RPMI7951 (cell line): ENCODE measurements around a stretch of chr11.

DNA sequence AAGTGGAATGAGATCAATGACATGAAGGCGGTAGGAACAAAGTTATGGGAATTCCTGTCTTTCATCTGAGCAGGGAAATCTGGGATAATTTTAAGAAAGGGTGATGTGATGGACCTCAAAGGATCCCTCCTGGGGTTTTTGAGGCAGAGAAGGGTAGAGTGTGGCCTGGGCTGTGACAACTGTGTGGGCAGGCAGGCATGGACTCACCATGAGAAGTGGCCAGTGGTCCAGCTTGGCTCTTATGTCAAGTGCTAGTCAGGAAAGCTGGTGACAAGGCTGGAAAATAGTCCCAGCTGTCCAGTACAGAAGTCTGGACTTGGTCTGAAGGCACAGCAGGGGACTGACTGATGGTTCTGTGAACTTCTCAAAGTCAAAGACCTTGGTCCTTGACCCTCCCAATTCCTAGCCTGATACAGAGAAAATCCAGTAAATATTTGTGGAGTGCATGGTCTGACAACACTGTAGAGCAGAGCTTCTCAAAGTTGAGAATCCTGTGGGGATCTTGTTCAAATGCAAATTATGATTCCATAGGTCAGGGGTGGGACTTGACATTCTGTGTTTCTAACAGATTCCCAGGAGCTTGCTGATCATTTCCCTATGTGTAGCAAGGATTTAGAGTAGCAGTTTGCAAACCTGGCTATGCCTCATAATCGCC, 1.7 kb downstream of the PPFIBP2 start:
- RAMPAGE, long total RNA = no peak

DNA sequence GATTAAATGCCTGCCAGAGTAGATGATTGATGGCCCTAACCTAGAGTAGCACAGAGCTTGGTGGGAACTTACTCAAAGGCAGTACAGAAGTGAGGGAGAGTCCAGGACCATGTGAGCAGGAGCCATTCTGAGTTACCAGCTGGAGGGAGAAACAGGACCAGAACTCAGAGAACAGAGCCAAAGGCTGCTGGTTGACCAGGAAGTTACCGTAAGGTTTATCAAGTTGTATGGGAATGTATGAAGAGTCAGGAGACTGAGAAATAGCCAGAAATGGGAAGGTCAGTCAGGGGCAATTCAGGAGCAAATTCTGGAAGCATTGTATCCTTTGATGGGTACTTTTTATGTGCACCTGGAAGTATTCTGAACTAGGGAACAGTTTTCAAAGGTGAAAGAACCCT, 68.6 kb downstream of the CYB5R2 start:
- RAMPAGE, long total RNA = no peak

DNA sequence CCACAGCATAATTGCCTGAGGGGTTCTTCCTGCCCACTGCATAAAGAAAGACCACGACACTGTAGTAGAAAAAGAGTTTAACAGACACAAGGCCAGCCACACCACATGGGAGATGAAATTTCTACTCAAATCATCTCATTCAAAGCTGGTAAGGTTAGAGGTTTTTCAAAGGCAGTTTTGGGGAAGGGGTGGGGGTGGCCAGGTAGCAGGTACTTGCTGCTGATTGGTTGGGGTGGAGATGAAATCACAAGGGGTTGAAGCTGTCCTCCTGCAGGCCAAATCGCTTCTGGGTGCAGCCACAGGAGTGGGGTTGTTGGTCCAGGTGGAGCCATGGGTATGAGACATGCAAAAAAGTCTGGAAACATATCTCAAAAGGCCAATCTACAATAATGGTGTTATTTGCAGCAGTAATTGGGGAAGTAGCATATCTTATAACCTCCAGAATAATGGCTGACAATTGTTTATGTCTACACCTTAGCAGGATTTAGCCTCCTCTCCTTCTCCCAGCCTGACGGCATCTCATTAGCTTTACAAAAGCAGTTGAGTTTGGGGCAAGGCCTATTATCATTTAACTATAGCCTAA, 4.8 kb upstream of the NLRP10 start:
- RAMPAGE, long total RNA = no peak

GRCh38 chr11:8035037-8035940, 45.7 kb upstream of the TUB start:
- RAMPAGE, long total RNA = no peak

- RAMPAGE, long total RNA = no peak
Observed at GRCh38 chr11:8268381-8269059, 4.8 kb upstream of the LMO1 start.

DNA sequence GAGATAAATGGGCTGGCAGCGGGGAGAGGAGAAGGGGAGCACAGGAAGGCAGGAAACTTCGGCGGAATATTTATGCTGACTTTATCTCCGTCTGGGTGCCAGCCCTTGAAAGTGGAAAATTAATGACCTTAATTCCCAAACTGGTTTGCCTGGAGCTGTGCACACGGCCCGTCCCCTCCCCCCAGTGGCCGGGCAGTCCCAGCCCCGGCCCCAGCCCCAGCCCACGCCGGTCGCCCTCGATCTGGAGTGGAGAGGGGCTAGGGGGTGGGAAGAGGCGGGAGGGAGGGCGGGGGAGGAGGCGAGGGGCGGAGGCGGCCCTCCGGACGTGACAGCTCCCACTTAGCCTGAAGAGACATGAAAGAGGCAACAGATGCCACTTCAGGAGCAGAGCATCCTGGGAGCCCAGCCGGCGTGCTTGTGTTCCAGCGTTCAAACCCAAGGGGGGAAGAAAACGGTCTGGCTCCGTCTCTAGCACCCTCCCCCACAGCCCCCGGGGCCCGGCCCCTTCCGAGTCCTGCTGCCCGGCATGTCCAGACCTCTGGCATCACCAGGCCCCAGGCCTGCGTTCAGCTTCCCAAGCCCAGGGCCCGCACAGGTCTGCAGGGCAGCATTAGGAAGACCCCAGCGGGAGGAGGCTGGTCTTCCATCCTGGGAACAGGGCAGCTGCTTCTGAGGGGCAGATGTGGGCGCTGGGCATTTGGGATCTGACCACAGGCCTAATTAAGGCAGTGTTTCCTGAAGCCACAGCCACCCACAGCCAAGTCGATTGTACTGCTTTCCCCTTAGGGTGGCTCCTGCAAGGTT, 20.0 kb upstream of the LMO1 start:
- RAMPAGE, long total RNA = no peak

- RAMPAGE, long total RNA = no peak
Observed at GRCh38 chr11:8485912-8486753, 107.9 kb downstream of the STK33 start.

GRCh38 chr11:8660032-8660794, 22.3 kb downstream of the TRIM66 start:
- RAMPAGE, long total RNA = no peak

- RAMPAGE, long total RNA = no peak
Observed at GRCh38 chr11:8684442-8685019, 1.9 kb downstream of the RPL27A start.

- RAMPAGE, long total RNA = no peak
Observed at GRCh38 chr11:8720228-8720773, 37.7 kb downstream of the RPL27A start.

DNA sequence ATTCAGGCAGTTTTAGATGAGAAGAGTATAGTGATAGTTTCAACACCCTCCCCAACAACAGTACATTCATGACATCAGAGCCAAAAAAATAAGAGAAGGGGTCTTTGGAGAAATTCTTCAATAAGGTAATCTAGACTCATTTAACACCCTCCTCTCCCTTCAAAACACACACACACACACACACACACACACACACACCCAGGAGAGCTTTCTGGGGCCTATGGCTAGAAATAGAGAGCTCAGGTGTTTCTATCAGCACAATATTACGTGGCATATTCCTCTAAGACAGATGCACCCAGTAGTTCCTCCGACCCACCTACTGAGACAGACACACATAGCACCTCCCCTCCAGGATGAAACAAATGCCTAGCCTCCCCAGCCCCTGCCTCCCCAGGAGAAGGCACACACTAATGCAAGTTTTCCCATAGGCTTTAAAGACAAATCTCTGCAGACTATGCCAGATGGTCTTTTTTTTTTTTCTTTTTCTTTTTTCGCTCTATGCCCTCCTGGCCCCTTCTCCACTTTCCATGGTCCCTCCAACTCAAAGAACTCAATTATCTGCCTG, 4.0 kb downstream of the DENND2B start:
- RAMPAGE, long total RNA = no peak

- RAMPAGE, long total RNA = no peak
Observed at GRCh38 chr11:8809248-8810223, 938 bp downstream of the DENND2B start.

DNA sequence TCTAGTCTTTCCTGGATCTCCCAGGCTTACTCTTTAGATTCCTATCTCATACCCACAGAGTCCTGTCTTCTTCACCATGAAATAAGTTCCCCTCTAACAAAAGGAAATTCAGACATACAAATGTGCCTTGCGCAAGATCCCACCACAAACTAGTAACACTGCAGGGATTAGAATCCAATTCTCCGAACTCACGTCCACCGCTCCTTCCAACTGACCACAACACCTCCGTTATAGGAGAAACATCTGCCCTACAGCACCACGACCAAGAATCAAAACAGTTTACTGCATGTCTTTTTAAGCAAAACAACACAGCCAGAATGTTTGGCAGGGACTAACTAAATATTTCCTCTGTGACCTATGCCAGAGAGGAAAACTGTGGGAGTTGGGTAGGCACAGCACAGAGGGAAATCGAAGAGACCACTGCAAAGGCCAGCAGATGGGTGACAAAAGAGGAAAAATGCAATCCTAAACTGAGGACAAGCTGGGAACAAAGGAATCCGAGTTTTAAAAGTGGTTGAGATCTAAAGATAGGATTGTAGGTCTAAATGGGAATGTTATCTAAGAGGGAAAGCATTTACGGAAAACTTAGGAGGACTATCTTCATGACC, 27.8 kb upstream of the DENND2B start:
- RAMPAGE, long total RNA = no peak

DNA sequence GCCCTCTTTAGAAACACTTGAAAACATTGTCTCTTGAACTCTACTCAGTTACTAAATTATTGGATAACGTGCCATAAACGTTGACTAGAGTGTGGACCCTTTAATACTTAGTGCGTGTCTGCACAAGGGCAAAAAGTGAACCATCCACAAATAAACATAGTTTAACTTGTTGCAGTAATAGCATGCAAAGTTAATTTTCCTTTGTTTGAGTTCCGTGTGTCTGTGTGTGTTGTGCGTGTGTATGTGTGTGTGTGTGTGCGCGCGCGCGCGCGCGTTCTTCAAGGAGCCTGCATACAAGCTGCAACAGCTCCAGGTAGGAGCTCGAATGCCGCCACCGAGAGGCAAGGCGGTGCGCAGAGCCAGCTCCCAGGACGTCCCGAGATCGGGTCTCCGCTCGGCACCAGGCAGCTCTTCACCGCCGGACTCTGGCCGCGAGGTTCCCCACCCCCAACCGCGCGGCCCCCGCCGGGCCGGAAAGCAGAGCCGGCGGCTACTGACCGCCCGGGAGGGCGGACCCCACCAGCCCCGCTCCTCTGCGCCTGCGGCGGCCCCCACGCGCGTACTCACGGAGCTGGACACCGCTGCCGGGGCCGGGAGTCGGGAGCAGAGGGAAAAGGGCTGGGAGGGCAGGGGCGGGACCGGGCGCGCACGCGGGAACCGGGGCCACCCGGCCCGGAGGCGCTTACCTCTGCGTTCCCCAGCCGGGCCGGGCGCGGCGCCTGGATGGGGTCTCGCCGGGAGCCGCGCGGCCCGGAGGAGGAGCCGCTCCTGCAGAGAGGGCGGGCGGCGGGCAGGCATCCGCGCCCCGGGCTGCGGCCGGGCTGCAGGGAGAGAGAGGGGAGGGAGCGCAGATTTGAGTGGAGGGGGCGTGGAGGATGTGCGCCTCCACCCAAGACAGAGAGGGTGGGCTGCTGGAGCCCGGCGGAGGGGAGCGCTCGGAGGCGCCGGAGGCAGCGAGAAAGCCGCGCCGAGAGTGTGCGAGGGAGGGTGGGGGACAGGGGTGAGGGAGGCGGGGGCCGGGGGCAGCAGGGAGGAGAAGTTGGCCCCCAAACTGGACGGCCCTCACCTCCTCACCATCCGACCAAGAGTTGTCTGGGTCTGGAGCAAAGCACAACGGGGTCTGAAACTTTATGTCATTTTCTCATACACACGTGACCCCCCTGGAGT, 40.3 kb upstream of the AKIP1 start:
- RAMPAGE, long total RNA = no peak

- RAMPAGE, long total RNA = no peak
Observed at GRCh38 chr11:8962970-8963607, 1.2 kb downstream of the TMEM9B start.

- RAMPAGE, long total RNA = no peak
Observed at GRCh38 chr11:9264361-9265240, 549 bp downstream of the DENND5A start.

GRCh38 chr11:9478366-9478634, 17.5 kb downstream of the ZNF143 start:
- RAMPAGE, long total RNA = no peak

GRCh38 chr11:9572837-9573600, 451 bp upstream of the WEE1 start:
- RAMPAGE, long total RNA = no peak

DNA sequence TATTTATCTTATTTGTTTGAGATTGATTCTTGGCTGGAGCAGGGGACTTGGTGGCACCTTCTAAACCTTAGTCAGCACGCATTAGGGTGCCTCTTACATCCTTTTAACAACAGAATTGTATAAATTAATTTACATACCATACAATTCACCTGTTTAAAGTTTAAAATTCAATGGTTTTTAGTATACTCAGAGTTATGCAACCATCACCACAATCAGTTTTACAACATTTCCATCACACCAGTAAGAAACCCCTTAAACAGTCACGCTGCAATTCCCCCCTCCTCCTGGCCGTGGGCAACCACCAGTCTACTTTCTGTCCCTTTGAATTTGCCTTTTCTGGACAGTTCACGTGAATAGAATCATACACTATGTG, 20.2 kb upstream of the SWAP70 start:
- RAMPAGE, long total RNA = no peak

GRCh38 chr11:9716346-9717292, 52.7 kb downstream of the SWAP70 start:
- RAMPAGE, long total RNA = no peak